ENCODE results near the gene ADAMTSL1.

- PRO-cap: no peak
Observed at GRCh38 chr9:13265126-13265325, 14.5 kb downstream of the MPDZ start.

DNA sequence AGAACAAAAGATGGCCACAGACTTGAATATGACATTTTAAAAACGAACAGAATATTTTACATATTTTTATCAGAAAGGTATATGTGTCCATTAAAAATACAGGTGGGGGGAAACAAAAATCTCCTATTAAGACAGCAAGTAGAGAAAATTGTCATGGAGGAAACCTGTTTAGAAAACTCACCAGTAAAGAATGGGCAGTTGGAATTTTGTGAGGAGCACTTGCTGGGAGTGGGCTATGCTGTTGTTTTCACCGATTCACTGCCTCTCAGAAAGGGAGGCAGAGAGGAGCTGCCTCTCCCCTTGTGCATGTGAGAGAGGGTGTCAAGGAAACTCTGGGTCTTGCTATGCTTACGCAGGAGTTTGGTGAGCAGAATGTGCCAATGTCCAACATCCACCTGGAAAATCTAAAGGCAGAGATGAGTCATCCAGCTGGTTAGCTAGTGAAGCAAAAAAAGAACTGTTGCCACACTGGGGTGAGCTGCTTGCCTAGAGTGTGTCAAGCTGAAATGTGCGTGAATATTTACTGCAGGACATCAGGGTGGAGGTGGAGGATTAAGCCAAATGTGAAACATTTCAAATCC is 449.5 kb upstream of the MPDZ start:
- PRO-cap: no peak

GRCh38 chr9:14087773-14088570 is 226.0 kb downstream of the NFIB start:
- PRO-cap: no peak

DNA sequence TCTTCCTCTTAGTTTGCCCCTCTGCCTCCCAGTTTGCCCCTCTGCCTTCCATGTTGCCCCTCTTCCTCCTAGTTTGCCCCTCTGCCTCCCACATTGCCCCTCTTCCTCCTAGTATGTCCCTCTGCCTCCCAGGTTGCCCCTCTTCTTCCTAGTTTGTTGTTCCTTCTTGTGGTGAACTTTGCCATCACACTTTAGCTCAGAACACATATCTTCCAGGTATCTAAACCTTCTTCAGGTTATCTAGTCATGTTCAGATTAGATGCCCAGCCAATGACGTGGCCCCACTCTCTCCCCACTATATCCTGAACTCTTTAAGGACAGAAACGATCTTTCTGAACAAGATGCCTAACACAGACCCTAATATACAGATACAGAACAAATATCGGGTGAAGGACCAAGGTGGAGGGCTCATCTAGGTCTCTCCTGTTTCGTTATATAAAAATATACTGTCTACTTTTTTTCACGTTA is 190.2 kb downstream of the NFIB start:
- PRO-cap: no peak

- PRO-cap: no peak
Observed at GRCh38 chr9:14304210-14304679, 9.7 kb downstream of the NFIB start.

DNA sequence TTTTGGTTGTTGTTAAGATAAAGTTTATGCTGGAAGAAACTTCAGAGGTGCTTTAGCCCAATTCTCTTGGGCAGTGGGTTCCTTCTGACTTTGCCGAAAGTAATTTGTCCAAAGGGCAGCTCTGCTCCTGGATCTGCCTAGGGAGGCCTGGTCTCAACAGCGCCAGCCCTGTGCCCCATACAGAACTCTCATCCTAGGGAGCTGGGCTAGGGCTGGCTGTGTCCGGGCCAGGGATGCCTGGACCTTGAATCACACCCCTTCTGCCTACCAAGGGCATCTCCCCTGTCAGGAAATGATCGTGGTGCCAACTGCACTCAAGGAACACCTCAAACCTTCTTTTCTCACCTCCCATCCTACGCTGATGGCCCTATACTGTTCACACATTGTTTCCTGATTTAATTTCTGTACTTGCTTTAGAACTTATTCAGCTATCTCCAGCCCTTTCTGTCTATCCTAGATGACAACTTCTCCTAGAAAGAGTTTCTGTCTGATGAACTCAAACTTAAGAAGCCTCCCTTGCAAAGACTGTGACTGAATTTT is 37.3 kb upstream of the NFIB start:
- PRO-cap: no peak

DNA sequence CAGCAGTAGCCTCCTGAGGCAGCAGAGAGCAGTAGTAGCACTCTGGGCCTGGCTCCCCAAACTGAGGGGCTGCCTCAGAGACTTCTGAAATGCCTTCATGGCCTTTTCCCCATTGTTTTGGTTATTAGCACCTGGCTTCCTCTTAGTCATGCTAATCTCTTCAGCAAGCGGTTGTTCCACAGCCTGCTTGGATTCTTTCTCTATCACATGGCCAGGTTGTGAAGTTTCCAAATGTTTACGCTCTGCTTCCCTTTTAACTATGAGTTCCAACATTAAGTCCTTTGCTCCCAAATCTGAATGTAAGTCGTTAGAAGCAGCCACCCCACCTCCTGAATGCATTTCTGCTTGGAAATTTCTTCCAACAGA is 145.9 kb downstream of the ZDHHC21 start:
- PRO-cap: no peak

- PRO-cap: no peak
Observed at GRCh38 chr9:14779367-14780162, 57.0 kb upstream of the CER1 start.

DNA sequence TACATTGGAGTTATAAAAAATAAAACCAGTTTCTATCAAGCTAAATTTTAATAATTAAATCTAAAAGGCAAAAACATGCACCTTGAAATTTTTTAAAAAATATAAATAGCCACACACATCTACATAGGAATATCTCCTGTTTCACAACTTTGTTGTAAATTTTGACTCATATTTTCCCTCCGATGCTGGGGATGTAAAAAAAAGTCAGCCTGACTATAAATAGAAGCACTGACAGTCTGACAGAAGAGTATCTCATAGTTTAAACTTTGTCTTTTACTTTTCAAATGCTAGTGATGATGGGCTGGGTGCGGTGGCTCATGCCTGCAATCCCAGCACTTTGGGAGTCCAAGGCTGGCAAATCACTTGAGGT is 159.6 kb downstream of the TTC39B start:
- PRO-cap: no peak

DNA sequence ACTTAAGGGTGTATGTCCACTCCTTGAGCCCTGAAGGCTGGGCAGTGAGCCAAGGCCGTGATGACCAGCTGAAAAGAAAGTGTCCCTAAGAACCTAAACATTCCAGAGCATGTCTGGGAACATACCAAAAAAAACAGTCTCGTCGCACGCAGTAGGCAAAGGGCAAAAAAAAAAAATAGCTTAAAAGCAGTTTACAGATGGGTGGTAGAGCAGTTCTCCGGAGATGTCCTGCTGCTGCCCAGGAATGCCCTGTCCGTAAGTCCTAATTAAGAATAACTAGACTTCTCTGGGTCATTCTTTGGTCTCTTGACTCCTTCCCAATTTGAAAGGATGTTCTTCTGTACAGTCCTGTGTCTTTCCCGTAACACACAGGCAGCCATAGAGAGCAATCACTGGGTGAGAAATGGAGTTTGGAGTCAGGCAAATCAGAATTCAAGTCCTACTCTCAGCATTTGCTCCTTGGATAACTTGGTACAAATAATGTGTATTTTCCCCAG is 21.2 kb upstream of the SNAPC3 start:
- PRO-cap: no peak

GRCh38 chr9:15473933-15474487 is 36.8 kb downstream of the PSIP1 start:
- PRO-cap: no peak

DNA sequence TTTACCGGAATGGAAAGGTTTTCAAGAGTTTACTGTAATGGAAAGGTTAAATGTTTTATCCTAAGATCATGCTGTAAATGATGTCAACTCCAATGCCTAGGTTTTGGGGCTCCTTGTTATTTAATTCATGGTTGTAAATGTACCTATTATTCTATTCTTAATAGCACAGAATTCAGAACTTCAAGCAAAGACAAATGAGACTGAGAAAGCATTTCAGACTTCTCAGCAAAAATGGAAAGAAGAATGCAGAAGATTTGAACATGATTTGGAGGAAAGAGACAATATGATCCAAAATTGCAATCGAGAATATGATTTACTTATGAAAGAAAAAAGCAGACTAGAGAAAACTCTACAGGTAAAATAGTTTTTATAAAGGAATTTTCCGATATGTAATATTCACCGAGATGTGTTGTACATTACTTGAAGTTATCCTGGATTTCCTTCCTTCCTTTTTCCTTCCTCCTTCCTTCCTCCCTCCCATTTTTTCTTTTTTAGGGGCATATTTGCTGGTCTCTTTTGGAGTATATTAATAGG is 38.4 kb downstream of the CCDC171 start:
- PRO-cap: no peak

DNA sequence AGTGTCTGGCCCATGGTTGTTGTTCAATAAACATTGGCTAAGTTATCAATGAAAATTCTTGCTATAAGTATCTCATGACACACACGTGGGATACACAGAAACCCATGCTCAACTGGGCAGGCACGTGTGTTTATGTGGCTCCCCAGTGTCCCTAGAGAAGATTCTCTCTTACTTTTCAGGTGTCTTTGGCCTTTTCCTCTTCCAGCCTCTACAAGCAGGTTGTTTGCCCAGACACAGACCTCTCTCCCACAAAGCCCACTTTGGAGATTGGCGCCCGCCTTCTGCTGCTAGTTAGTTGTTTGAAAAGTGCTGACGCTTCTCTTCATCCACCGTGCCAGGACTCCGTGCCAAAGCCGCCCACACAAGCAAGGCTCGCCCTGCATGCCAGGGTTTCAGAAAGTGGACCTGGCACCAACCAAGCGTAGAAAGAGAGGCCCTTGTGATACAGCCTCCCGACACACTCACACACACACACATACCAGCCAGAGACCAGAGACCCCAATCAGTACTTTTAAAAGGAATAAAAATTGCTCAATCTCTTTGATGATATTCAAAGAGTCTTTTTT is 594.3 kb downstream of the BNC2 start:
- PRO-cap: no peak

DNA sequence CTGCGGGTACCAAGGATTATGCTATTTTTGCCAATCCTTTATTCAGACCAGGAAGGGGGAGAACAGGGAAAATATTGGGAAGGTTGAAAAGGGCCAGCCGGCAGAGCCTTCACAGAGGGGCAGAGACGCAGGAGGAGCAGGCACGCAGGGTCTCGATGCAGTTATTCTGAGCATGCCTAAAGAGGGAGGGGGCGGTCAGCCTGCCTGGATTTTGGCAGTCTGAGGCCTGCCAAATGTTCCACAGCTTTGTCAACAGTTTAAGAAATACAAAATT is 553.5 kb downstream of the BNC2 start:
- PRO-cap: no peak

DNA sequence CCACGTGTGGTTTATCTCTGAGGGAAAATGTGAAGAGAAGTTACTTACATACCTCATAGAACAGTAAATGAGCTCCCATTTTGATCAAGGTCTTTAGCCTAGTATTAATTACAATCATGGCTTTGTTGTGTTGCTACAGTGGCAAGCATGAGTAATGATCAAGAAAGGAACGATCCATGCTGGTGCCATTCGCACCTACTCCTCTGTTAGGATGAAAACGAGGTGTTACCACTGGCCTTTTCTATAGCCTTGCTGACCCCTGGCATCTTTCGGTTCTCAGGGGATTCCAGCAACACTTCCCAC is 456.8 kb downstream of the BNC2 start:
- PRO-cap: no peak

DNA sequence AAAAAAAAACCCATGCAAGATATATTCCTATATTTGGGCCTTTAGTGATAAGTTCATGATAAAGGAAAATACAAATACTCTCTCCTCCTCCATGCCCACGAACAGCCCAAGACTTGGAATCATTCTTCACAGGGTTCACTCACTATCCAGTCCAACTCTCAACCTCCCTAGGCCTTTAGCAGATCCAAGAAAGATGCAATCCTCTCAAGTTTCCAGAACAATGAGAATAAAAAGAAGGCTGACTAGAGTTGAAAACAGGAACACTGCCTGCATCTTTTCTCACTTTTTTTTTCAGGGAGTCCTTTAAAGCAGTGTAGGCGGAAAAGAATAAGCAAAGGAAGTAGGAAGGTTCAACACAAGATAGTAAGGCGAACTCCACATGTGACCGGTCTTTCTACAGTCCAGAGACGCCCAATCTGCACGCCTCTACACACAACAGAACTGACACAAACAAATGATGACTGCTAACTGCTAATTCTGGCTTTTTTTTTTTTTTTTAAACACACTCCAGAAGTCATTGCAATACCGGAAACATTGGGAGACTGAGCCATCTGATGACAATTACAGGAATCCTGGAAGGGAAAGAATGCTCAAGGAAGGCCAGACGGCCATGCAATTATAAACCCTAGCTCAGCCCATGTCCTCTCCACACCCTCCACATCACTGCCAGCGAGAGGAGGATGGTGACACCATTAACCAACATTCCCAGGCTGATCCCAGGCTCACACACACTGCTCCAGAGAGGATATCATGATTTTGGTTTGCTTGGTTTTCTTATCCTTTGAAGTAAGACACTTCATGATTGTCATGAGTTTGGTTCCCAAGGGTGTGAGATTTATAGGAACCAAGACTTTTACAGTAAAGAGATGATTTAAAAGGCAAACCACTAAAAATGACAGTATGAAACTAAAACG is 75.3 kb downstream of the BNC2 start:
- PRO-cap: no peak

DNA sequence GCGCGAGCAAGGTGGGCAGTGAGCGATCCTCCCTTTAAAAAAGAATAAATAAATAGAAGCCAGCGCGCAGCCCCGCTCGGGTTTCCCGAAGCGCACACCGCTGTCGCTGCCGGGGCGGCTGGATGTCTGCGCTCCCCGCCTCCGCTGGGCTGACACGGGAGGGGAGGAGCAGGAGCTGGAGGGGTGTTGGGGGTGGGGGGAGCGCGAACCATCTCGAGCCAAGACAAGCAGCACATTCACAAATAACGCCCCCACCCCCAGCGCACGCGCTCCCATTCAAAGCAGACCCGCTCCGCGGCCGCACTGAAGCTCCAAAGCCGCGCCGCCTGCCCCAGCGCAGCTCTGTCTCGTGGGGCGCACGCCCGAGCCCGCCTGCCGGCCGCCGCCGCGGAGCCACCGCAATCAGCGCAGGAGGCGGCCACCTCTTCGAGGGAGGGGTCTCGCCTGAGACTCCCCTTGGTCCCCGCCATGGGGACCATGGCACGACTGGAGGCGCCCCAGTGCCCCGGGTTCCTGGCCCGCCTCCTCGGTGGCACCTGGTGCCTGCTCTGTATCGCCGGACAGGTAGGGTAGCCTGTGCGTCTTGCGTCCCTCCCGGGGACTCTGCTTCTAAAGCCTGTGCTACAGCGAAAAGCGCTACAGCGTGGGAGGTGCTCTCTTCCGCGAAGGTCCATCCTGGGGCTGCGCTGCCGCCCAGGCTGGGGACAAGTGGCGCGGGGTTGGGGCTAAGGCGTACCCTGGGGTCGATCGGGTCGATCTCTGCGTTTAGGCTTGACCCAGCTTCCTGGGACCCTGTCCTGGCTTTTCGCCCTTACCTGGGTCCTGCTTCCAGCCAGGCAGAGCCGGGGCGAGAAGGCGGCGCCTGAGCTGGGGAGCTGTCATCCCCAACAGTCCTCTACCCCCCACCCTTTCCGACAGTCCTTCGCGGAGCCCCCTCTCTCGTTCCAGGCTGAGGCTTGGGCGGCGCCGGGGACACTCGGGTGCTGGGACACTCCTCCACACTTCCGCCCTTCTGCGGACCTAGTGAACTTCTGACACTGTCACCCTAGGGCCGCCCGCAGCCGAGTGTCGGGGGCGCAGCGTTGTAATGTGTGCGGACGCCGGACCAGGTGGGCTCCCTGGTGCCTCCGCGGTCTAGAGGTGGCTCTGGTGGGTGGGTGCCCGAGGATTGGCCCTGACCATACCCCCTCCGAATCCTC is 327.9 kb downstream of the SH3GL2 start:
- PRO-cap: bidirectional peak, plus-strand start at position 275 of the sequence, minus-strand start at position 151 of the sequence

- PRO-cap: no peak
Observed at GRCh38 chr9:17988595-17988906, 409.7 kb downstream of the SH3GL2 start.

DNA sequence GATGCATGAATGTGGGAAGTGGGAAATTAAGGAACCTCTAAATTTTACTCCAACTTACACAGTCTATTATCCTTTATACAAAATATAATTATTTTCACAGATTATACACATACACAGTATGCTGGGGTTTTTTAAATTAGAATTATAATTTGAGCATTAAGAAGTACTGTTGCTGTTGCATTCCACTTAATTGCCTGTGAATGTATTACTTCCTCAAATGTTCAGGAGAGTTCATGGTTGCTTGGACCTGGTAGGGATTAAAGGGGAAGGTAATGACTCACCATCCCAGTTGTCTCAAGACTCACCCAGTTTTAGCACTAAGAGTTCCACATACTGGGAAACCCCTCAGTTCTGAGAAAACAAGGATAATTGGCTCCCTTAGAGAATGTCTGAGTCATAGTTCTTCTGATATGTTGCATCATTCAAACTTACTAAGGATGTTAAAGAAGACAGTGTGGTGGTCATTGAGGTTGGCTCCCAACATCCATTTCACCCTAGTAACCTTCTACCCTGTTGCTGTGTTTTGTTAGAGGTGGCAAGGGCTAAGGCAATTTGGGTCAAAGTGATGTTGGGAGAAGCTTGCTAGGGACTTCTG is 80.7 kb upstream of the ADAMTSL1 start:
- PRO-cap: no peak

DNA sequence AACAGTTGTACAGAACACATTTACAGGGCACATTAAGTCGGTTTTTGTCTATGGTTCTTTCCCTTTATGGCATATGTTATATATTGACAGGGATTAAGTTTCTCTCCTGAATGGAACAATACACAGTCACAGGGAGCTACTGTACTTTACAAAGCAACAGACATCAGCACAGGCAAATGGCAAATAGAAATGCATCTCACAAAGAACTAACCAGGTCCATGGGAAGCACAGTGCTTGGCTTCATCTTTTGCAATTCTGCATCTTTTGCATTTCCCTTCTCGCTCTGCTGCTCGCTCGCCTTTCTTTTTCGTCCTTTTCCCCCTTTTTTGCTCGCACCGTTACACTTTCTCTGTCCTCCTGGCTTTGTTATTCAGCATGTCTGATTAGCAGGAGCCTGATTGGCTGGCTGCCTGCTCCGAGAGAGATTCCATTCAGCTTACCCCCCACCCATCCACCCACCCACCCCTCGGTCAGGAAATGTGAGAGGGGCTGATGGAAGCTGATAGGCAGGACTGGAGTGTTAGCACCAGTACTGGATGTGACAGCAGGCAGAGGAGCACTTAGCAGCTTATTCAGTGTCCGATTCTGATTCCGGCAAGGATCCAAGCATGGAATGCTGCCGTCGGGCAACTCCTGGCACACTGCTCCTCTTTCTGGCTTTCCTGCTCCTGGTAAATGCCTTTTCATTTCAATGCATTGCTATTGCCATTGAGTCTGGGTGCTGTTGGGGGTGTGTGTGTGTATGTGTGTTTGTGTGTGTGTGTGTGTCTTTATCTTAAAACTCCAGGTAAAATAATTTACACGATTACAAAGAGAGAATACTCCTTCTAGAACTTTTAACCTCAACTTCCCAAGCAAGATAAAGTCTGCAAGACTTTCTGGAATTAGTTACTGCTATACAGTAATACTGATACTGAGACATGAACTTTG is at the start of gene ADAMTSL1:
TSS of gene ADAMTSL1 (plus strand) at position 529 of the 930 bp plus-strand sequence.
- PRO-cap: no peak

Measured in ascending aorta (tissue), 1 donor.